Foreskin keratinocyte (primary cell): ENCODE measurements around a stretch of chr1.

GRCh38 chr1:203465801-203466317, 9.7 kb upstream of the PRELP start:
- RAMPAGE, total RNA: no peak

DNA sequence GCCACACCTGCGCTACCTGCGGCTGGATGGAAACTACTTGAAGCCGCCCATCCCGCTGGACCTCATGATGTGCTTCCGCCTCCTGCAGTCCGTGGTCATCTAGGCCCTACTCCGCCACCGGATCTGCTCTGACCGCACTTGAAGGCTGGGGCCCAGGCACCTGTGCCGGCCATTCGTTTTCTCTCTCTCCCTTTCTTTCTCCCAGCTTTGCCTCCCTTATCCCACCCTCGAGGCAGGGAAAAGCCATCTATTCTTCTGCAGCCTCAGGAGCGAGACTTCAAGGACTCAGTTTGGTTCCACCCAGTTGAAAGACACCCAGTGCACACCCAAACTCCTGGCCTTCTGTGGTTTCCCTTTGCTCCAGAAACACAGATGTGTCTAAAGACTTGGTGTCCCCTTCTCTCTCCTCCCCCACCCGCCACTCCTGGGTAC, 7.2 kb upstream of the OPTC start:
- RAMPAGE, total RNA: no peak

DNA sequence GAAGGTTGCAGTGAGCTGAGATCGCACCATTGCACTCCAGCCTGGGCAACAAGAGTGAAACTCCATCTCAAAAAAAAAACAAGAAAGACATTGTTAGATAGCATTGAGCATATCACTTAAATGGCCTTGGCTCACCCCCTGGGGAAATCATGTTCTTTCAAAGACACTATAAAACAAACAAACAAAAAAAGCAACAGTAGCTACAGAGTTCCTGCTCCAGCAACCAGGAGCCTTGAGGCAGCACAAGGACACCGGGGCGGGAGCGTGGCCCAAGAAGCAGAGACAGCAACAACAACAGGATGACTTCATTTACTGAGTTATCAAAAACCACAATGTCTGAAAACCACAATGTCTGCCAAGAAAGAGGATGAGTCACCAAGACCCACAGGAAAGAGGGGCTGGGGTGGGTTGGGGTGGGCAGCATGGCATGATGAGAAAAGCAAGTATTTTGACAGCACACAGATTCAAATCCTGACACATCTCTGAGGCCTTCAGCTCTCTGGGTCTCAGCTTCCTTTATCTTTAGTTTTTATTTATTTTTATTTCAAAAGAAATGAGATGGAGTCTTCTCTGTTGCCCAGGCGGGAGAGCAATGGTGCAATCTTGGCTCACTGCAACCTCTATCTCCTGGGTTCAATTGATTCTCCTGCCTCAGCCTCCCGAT, 19.4 kb upstream of the ATP2B4 start:
- RAMPAGE, total RNA: no peak

GRCh38 chr1:203649299-203649790, 22.7 kb downstream of the ATP2B4 start:
- RAMPAGE, total RNA: no peak

GRCh38 chr1:203668355-203668971, 41.8 kb downstream of the ATP2B4 start:
- RAMPAGE, total RNA: no peak

DNA sequence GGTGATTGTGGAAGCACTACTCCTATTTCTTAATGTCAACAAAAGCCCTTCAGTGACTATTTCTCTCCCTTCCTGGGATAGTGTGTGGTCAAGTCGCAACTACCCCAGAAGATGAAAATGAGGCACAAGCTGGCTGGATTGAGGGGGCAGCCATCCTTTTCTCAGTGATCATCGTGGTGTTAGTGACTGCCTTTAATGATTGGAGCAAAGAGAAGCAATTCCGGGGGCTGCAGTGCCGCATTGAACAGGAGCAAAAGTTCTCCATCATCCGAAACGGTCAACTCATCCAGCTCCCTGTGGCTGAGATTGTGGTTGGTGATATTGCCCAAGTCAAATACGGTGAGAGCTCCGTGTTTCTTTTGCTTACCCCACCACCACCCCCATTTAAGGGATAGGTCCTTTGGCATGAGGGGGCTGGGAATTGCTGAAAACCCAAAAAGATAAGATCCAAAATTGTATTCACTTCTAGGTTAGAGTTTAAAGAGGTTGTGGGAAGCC, 65.6 kb upstream of the LAX1 start:
- RAMPAGE, total RNA: no peak

DNA sequence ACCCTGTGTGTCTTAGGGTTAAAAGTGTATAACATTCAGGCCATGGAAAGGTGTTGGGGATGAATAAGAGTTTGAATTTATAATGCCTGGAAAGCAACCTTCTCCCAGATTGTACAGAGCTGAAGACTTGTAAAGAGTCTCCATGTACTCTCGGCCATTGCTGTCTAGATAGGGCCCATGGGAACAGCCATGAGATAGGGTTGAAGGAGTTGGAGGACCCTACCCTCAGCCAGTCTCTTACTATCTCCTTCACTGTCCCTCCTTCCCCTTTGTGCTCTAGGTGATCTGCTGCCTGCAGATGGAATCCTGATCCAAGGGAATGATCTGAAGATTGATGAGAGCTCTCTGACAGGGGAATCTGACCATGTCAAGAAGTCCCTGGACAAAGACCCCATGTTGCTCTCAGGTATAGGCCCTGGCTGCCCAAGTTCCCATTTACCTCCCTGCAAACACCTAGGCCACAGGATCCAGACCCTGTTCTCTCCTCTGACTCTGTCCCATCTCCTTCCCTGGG, 65.0 kb upstream of the LAX1 start:
- RAMPAGE, total RNA: no peak

GRCh38 chr1:203740650-203741627, 24.0 kb upstream of the LAX1 start:
- RAMPAGE, total RNA: no peak

- RAMPAGE, total RNA: no peak
Measured at GRCh38 chr1:204116010-204116734, 35.7 kb downstream of the ETNK2 start.

GRCh38 chr1:204128504-204128826, 23.4 kb downstream of the ETNK2 start:
- RAMPAGE, total RNA: no peak

- RAMPAGE, total RNA: no peak
Measured at GRCh38 chr1:204194064-204194631, 2.1 kb downstream of the KISS1 start.

DNA sequence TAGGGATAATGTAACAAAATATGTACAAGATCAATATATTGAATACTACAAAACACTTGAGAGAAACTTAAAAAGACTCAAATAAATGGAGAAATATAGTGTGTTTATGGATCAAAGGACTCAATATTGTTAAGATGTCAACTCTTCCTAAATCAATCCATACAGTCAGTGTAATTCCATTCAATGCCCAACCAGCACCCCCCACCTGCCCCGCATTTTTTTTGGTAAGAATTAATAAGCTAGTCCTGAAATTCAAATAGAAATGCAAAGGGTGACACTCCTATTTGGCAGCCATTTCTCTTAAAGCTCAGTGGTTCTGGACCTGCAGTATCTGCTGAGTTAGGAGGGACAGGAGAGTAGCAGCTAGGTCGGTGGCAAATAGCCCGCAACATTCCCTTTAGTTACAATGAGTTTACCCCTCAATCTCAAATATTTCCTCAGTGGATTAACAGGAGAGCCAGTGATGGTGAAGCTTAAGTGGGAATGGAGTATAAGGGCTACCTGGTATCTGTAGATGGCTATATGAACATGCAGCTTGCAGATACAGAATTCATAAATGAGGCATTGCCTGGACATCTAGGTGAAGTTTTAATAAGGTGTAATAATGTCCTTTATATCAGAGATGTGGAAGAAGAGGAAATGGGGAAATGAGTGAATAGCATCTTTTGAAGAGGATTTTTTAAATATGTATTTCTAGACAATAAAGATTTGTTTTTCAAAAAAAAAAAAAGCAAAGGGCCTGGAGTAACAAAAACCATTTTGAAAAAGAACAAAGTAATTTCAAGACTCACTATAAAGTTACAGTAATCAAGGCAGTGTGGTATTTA, 17.3 kb downstream of the PPP1R15B start:
- RAMPAGE, total RNA: no peak

GRCh38 chr1:204405910-204406394, 5.7 kb downstream of the PPP1R15B start:
- RAMPAGE, total RNA: no peak

GRCh38 chr1:204465166-204466225, 29.1 kb downstream of the PIK3C2B start:
- RAMPAGE, total RNA: no peak

DNA sequence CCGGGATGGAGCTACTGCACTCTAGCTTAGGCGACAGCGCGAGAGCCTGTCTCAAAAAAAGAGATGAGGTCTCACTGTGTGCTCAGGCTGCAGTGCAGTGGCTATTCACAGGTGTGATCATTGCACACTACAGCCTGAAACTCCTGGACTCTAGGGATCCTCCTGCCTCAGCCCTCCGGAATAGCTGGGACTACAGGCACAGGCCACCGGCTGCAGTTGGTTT, 1.8 kb downstream of the MDM4 start:
- RAMPAGE, total RNA: no peak

DNA sequence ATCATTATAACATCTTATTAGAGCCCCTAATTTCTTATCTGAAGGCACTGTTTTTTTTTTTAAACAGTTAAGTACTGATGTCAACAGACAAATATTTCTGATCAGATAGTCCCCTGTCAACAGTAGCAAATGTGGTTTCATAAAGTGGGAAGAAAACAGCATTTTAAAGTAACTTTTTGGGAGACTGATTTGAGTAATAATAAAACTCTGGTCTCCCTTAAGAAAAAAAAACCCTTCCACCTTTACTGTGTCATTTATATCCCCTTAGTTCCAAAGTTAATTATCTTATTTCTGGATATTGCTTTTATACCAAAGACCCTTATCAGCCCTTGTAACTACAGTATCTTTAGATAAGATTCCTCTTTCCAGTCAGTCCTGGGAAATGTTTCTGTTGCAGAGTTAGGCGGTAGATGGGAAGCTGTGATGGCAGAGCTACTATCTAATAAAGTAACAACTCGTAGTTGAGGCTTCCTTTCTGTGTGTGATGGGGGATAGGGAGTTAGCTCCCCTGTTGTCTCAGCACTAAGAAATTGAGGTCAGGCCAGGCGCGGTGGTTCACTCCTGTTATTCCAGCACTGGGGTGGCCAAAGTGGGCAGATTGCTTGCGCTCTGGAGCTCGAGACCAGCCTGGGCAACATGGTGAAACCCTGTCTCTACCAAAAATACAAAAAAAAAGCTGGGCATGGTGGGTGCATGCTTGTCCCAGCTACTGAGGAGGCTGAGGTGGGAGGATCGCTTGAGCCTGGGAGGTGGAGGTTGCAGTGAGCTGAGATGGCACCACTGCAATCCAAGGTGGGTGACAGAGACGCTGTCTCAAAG, 39.9 kb downstream of the MDM4 start:
- RAMPAGE, total RNA: no peak

DNA sequence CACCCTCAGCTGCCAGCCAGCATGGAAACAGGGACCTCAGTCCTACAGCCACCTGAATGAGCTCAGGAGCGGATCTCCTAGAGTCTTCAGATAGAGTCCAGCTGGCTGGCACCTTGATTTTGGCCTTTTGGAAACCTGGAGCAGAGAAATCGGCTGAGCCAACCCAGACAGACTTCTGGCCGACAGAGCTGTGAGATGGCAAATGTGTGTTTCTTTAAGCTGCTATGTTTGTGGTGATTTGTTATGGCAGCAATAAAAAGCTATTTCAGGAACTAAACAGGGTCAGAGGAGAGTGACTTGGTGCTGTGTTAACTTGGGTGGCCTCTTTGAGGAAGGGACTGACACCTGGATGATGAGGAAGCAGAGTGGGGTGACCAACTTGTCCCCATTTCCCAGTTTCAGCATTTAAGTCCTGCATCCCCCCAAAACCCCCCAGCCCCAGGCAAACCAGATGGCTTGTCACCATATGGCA, 34.3 kb downstream of the LRRN2 start:
- RAMPAGE, total RNA: no peak

- RAMPAGE, total RNA: no peak
Measured at GRCh38 chr1:204870524-204871081, 42.2 kb downstream of the NFASC start.

DNA sequence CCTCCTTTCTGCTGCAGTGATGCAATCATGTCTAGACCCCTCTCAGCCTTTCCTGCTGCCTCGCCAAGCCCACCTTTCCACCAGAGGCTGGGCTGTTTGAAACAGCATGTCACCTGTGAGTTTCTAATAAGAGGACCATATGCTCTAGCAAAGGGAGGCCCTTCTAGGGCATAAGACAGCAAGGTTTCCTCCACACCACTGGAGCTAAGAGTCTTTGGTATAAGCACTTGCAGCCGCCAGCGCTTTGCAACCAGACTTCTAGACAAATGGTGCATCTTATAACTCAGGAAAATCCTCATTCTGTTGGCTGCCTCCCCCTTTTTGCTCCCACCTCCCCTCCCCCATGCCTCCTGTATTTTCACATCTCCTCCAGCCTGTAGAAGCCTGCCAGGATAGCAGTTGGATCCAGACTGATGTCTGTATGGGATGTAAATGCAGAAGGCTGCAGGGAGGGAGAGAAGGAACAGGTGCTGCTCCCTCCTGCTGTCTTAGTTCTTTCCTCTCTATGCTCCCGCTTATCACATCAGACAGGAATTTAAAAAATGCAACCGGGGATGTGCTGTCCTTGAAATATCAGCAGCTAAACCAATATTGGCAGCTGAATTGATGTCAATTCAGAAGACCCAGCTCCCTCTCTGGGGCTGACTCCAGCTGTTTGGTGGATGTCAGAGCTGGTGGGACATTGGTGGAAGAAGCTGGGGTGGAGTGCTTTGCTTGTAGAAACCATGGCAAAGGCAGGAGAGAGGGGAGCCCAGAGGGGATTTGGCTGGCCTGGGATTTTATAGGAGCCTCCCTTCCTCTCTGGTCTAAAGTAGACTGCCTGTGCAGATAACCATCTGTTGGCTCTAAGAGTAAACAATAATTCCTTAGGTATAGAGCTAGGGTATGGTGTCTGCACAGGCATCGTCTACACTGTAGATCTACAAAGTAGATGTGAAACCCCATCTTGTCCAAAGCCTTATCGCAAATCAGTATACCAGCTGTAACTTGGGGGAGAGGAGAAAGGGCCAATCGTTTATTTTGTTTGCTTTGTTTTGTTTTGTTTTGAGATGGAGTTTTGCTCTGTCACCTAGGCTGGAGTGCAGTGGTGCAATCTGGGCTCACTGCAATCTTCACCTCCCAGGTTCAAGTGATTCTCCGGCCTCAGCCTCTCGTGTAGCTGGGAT, 95.8 kb downstream of the NFASC start:
- RAMPAGE, total RNA: no peak

DNA sequence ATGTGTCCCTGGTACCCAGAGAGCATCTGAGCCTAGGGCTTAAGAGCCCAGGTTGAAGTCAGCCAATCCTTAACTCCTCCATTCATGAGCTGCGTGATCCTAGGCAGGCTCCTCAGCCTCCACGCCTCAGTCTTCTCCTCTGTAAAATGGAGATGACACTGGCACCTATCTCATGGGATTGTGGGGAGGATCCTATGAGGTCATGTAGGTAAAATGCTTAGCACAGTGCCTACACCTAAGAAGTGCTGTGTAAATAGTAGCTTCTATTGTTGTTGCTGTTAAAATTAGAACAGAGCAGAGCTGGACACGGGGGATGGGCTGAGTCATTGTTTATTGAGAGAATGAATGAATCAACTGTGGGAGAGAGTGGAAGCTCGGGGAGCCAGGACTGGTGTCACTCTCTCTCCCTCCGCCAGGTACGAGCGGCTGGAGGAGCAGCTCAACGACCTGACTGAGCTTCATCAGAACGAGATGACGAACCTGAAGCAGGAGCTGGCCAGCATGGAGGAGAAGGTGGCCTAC, 43.0 kb downstream of the TMCC2 start:
- RAMPAGE, total RNA: no peak